Measurements from ENCODE around the genes ICE1 and TAS2R1.

DNA sequence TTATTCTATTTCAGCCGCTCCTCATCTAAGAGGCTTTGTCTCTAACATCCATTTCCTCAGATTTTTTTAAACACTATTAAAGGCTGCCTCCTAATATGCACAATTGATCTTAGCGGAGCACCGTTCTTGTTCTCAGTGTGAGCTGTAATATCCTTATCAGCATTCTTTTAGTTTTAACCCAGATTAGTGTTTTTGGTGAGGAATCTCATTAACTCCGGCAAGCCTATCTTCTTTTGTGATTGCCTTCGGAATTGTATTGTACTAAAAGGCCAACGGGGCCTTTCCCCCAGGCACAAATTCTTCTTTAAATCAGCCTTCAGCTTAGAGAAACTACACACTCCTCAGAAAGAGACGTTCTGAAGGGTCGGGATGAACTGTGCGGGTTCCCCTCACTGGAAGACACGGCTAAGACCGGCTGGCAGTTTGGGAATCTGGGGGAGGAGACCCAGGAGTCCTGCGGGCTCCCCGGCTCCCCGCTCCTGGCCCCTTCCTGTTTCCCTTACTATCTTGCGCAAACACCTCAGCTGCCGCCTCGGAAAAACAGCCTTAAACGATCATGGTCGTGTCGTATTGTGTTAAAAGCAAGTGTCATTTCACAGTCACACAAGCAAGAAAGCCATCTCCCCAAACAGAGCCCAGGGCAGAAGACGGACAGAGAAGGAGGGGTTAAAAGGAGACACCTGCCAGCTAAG lies 353.0 kb upstream of the IRX2 start:
- PRO-cap: unidirectional peak, plus-strand start at position 333 of the sequence
- RAMPAGE, long total RNA: no peak

- PRO-cap: no peak
- RAMPAGE, long total RNA: no peak
Observed at GRCh38 chr5:3197524-3198165, 398.0 kb upstream of the IRX1 start.

DNA sequence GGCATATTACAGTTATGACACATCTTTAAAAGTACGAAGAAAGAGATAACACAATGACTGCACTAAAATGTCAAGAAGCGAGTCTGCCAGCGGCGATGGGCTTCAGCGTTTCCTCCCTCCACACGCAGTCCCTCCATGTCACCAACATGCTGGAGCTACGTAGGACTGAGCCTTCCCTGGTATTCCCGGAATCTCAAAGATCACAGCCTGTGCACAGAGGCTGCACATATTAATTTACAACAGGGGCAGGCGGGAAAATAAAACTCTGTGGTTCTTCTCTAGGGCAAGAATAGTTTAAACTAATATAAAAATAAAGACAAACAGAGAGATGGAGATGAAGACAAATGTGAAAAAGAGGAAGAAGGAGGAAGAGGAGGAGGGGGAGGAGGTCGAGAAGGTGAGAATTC lies 257.8 kb downstream of the IRX1 start:
- PRO-cap: no peak
- RAMPAGE, long total RNA: no peak

- PRO-cap: bidirectional peak, plus-strand start at chr5:5179278, minus-strand start at chr5:5179282
- RAMPAGE, long total RNA: no peak
Observed at GRCh38 chr5:5179158-5179448, 39.0 kb downstream of the ADAMTS16 start.

GRCh38 chr5:5351231-5351900 lies 71.1 kb upstream of the ICE1 start:
- PRO-cap: no peak
- RAMPAGE, long total RNA: no peak

DNA sequence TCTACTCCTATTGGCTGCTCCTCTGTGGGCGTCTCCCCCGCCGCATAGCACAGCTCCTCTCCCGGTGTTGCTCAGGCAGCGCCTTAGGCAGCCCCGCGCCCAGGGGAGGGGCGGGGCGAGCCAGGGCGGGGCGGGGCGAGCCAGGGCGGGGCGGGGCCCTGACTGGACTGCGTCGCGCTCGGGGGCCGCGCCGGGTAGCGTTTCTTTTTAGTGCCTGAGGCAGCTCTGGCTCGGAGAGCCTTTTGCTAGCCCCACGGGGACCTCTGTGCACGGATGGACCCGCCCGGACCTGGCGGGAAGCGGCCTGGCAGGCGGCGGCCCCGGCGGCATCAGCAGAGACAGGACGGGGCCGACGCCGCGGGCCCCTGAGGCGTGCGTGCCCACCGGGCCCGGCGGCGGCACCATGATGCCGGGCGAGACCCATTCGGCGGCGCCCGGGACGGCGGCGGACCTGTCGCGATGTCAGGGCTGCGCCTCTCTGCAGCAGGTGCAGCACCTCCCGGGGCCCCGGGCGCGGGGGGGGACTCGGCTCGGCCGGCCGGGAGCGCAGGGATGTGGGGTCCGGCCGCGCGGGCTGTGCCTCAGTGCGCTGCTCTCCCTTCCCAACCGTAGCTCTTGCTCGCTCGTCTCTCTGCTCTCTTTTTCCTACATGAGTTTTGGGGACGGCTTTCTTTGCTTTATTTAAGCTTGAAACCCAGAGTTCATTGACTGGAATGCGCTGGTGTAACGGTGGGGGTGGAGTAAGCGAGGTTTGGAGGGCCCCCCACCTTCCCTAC lies at the start of gene ICE1:
ICE1 (plus strand) TSS at position 165 of the 776 bp plus-strand sequence.
- PRO-cap: bidirectional peak, plus-strand start at position 170 of the sequence, minus-strand start outside the sequence; bidirectional peak, plus-strand start at position 524 of the sequence, minus-strand start at position 408 of the sequence; bidirectional peak, plus-strand start outside the sequence, minus-strand start at position 617 of the sequence
- RAMPAGE, long total RNA: no peak

DNA sequence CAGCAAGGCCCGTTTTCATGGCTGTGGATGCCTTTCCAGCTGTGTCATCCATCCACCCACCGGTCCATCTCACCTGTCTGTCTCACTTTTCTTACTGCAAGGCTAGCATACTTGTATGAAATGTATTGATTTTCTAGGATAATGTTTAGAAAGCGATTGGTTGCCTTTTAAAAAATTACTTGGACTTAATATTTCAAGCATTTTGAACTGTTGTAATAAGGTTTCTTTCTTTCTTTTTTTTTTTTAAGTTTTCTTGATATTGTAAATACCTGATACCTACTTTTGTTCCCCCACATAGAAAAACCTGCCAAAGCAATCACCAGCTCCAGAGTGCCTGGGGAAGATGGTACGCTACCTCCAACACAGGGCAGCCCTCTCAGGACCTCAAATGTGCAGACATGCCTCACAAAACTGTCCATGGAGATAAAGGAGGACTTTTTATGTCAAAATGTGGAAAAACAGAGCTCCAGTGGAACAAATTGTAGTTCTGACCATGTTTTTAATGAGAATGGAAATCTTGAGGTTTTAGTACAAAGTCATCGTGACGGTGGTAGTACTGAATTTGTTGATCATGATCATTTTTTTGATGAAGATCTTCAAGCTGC lies 34.7 kb downstream of the ICE1 start:
- PRO-cap: no peak
- RAMPAGE, long total RNA: no peak

DNA sequence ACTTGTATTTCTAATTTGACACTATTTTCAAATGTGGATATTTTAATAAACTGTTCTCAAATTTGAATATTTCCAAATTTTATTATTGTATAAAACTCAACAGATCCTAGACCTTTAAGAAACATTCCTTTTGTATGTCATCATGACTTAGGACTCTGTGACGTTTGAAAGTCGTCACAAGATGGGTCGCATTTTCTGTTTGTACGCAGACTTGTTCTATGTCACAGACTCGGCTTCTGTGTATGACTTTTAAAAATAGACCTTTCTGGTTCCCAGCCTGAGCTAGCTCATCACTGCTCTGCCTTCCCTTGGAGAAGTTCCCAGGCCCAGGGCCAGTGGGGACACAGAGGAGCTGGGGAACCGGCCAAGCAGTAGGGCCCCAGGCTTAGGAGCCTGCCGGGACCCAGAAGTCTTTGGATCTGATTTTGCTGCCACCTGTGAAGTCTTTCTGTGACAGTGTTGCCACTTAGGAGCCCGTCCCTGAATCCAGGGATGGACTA lies 18.3 kb upstream of the UBE2QL1 start:
- PRO-cap: no peak
- RAMPAGE, long total RNA: no peak

- PRO-cap: bidirectional peak, plus-strand start at chr5:6450725, minus-strand start at chr5:6450634
- RAMPAGE, long total RNA: no peak
Observed at GRCh38 chr5:6449834-6450671, 1.4 kb downstream of the UBE2QL1 start.

GRCh38 chr5:6595112-6596087 lies 37.4 kb downstream of the NSUN2 start:
- PRO-cap: no peak
- RAMPAGE, long total RNA: no peak

- PRO-cap: no peak
- RAMPAGE, long total RNA: no peak
Observed at GRCh38 chr5:6599919-6600334, 32.9 kb downstream of the NSUN2 start.

GRCh38 chr5:6600335-6600994 lies 32.4 kb downstream of the NSUN2 start:
- PRO-cap: no peak
- RAMPAGE, long total RNA: no peak

DNA sequence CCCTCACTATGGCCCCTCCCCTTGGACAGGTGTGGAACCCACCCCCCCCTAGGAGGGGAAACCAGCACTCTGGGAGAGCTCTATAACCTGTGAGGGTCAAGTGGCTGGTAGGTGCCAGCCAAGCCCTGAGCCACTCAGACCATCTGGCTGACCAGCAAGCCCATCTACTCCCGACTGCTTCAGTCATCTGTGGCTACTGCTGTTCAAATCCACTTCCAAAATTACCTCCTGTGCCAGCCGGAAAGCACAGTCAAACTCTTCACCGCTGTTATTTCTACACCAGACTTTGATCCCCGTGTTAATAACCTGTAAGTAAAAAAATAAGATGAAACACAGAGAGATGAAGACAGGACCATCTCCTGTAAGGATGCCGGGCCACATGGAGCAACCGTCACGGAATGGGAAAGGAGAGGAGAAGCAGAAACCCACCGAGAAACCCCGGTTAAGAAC lies 28.4 kb downstream of the NSUN2 start:
- PRO-cap: no peak
- RAMPAGE, long total RNA: no peak

DNA sequence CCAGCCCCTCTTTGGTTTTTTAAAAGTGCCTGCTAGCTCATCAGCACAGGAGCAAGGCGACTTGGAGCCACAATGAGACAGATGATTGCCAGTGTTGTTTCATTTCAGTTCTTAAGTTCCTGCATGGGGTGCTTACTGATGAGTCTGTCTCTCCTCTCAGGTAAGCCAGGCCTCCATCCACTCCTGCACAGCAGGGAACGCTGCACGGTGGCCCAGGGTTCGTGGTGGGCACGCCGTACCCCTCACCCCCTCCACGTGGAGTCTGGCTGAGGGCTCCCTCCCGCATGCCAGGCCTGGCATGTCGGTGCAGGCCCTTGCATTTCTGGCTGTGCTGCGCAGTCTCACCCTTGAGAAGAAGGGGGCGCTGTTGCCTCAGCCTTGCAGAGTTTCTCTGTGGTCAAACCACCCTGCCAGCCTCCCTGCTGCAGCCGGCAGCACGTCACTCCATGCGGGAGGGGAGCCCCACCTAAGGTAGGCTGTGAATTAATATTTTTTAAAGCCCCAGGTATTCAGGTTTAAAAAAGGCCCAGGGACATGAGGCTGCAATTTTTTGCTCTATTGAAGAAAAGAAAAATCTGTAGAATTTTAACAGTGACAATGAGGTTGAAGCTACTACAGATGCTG lies 52.4 kb downstream of the TENT4A start:
- PRO-cap: unidirectional peak, minus-strand start at position 300 of the sequence
- RAMPAGE, long total RNA: no peak

DNA sequence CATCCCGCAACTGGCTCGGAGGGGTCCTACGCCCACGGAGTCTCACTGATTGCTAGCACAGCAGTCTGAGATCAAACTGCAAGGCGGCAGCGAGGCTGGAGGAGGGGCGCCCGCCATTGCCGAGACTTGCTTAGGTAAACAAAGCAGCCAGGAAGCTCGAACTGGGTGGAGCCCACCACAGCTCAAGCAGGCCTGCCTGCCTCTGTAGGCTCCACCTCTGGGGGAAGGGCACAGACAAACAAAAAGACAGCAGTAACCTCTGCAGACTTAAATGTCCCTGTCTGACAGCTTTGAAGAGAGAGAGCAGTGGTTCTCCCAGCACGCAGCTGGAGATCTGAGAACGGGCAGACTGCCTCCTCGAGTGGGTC lies 225.1 kb upstream of the ADCY2 start:
- PRO-cap: bidirectional peak, plus-strand start at position 270 of the sequence, minus-strand start at position 132 of the sequence
- RAMPAGE, long total RNA: no peak

GRCh38 chr5:7250495-7251120 lies 145.3 kb upstream of the ADCY2 start:
- PRO-cap: no peak
- RAMPAGE, long total RNA: no peak

- PRO-cap: no peak
- RAMPAGE, long total RNA: no peak
Observed at GRCh38 chr5:9630258-9630773, at the start of gene TAS2R1. TSS of gene TAS2R1 (minus strand) at chr5:9630351.

DNA sequence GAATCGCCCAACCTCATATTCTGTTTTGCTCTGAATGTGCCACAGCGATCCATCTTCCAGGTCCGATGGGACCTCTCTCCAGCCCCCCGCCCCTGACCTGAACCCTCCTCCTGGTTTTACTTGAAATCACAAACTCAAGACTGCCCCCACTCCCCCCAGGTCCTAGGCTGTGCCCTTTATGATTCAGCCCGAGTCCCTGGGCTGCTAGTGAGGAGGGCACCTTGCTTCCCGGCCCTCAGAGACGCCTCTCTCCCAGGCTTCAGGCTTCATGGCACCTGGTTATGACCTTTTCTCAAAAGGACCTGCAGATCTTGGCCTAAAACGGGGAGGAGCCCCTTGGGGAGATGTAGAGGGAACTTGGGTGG lies 110.5 kb downstream of the ATPSCKMT start:
- PRO-cap: no peak
- RAMPAGE, long total RNA: no peak

DNA sequence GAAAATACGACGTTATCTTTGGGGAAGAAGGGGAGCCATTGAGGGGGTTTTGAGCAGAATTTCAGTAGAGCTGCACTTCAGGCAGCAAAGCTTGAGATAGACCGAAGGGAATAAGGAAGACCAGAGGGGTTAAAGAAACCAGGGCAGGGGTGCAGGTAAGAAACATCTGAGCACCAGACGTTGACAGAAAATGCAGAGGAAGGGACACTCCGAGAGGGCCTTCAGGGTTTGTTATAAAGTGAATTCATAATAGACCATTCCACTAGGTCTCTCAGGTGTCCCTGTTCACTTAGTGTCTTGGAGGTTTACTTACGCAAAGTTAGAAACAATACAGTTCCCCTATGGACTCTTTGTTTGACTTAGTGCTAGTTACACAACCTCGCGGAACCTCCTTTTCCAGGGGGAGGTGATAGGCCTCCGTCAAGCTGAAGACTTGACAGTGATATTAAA lies 1.2 kb downstream of the CCT5 start:
- PRO-cap: bidirectional peak, plus-strand start at position 120 of the sequence, minus-strand start outside the sequence
- RAMPAGE, long total RNA: no peak

DNA sequence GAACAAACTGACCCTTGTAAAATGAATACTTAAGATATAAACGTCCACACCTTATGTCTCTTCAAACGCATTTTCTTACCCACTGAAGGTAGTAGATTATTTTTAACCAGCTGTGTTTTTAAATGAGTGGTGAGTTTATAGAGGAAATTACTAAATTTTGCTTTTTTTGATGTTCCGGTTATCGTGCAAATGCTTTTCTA lies 989 bp downstream of the MARCHF6 start:
- PRO-cap: no peak
- RAMPAGE, long total RNA: no peak